ENCODE results near the genes BEND5, ELAVL4 and TTC39A.

DNA sequence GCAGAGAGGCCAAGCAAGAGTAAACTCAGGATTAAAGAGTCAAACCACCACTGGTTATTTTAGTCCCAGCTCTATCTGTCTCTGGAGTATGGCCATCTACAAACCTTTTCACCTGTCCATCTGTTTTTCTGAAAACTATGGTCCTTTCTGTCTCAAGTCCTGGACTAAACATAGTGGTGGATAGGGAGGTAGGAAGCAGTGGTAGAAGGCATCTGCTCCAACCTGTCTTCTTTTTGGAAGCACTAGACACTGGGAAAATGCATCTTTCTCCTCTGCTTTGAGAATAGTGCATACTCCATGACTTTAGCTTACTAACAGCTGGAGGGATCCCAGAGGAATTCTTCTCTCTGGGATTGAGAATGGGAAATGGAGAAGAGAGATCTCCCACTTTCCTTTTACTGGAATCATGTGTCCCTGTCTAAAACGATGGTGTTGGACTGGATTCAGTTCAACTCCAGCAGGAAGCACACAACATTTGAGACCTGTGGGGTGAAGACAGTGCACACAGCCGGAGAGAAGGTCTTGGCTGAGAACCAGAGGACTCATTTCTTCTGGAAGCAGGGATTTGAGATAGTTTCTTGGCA is 58.8 kb downstream of the TRABD2B start:
- PRO-cap = no peak
- RRBS = no CpG with 5 or more reads among the region's 2 CpGs

GRCh38 chr1:47992527-47993068 is 4.6 kb downstream of the TRABD2B start:
- PRO-cap = no peak
- RRBS = no CpG with 5 or more reads among the region's 16 CpGs

- PRO-cap = no peak
- RRBS = no CpG with 5 or more reads among the region's 5 CpGs
Measured at GRCh38 chr1:48049715-48050256, 52.6 kb upstream of the TRABD2B start.

DNA sequence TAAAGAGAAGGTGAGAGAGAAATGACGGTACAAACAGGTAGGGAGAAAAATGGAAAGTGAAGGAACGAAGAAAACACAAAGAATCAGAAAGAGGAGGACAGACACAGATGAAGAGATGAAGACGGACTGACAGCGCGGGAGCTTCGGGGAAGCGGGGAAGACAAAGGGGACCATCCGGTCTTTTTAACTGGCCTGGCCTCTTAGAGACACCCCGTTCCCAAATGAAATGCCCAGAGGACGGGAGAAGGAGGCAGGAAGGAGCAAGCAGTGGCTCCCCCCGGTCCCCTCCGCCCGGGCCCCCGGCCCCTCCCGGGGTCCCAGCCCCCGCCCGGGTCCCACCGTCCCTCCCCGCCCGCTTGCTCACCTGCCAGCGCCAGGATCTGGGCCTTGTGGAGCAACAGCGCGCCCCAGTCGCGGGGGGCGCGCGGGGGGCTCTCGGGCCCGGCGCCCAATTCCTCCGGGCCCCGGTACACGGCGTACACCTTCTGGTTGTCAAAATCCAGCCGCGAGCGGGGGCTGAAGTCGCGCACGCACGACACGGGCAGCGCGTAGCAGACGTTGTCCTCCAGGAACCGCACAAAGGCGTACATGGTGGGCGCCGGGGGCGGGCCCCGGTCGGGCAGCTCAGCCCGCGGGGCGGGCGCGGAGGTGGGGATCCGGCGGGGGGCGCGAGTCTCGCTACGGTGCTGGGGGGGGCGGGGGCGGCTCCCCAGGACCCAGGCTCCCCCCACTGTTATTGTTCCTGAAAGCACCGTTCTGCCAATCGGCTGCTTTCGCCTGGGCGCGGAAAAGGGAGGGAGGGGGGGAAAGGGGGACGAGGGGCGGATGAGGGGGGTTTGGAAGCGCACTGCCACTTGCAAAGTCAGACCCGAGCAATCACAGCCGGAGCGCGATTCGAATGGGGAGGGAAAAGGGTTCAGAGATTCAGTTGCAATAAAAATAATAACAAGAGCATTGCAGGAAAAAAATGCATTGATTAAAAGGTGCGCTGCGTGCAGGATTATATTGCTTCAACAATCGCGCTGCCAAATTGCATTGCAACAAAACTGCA is at the start of gene BEND5:
TSS of gene BEND5 (minus strand) at position 650 of the 1,051 bp plus-strand sequence.
- PRO-cap = no peak
- RRBS = 91% methylated on average over 10 of the region's 83 CpGs

- PRO-cap = no peak
- RRBS = no CpG with 5 or more reads among the region's 1 CpG
Measured at GRCh38 chr1:50097445-50097817, 11.3 kb upstream of the ELAVL4 start.

DNA sequence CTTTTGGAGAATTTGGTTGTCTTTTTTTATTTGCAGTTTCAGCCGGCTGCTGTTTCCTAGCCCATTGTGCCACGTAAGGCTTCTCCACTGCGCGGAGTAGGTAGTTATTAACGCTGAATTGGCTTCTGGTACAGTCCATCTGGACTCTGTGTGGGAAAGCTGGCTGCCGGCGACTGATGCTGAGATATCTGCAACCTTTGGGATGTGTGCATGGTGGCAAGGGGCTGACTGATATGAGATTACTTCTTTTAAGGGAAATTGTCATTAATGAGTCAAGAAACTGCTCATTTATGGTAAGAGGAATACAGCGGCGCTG is 2.7 kb upstream of the ELAVL4 start:
- PRO-cap = no peak
- RRBS = no CpG with 5 or more reads among the region's 9 CpGs

- PRO-cap = no peak
- RRBS = no CpG with 5 or more reads among the region's 12 CpGs
Measured at GRCh38 chr1:50108363-50109118, at the start of gene ELAVL4. Gene ELAVL4, plus strand, starts transcription at chr1:50108920.

- PRO-cap = no peak
- RRBS = 23% methylated on average over 17 of the region's 57 CpGs
Measured at GRCh38 chr1:50332752-50333397, 90.4 kb downstream of the DMRTA2 start.

- PRO-cap = no peak
- RRBS = no CpG with 5 or more reads among the region's 2 CpGs
Measured at GRCh38 chr1:50525305-50525678, 102.0 kb upstream of the DMRTA2 start.

- PRO-cap = no peak
- RRBS = no CpG with 5 or more reads among the region's 3 CpGs
Measured at GRCh38 chr1:50960492-50960640, 299 bp upstream of the FAF1 start.

GRCh38 chr1:50970336-50970615 is 231 bp downstream of the CDKN2C start:
- PRO-cap = no peak
- RRBS = no CpG with 5 or more reads among the region's 9 CpGs

DNA sequence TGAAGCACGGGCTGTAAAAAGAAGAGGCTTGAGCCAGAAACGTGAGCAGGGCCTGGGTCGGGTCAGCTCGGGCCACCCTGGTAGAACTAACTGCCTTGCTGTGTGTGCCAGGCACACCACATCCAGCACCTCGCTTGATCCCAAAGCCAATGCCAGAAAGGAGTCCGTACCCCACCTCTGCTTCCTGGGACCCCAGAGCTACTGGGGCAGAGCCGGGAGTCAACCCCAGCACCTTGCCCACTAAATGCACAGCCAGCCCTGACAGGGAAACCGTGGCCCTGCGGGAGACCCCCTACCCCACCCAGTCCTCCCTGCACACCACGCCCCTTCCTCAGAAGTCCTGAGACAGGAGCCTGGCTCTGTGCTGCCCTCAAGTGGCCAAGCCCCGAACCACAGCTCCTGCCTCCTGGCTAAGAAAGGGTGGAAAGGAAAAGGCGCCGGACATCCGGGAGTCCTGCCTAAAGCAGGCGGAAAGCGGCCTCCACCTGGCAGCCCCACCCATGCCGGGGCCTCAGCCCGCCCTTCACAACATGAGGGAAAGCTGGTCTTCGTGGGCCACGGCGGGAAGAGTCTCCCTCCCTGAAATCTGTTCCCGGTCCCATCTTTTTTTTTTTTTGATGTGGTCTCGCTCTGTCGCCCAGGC is 33.6 kb downstream of the TTC39A start:
- PRO-cap = unidirectional peak, plus-strand start at position 407 of the sequence
- RRBS = 16% methylated on average over 7 of the region's 24 CpGs

GRCh38 chr1:51329963-51330893 is at the start of gene TTC39A:
Gene TTC39A, minus strand, starts transcription at chr1:51330562.
- PRO-cap = unidirectional peak, plus-strand start at chr1:51330327
- RRBS = 4% methylated on average over 59 of the region's 97 CpGs

DNA sequence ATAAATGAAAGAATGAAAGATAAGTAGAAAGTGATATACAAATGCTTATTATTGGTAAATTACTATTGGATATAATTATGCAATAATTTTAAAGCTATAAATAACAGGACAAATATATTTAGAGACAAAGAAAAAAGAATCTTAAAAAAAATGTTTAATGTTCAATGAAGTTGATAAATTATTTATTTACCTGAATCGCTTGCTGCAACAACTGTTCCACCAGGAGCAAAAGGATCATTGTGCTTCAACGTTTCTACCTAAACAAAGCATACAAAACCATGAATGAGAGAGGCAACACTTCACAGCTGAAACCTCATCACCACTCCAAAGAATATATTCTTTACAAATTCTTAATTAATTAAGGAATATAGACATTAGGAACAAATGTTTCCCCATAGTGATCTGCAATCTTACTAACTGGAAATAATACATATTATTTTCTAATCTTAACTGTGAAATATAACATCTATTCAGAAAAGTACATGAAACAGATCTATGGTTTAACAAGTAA is 63.9 kb upstream of the TTC39A start:
- PRO-cap = no peak
- RRBS = no CpG with 5 or more reads among the region's 2 CpGs

DNA sequence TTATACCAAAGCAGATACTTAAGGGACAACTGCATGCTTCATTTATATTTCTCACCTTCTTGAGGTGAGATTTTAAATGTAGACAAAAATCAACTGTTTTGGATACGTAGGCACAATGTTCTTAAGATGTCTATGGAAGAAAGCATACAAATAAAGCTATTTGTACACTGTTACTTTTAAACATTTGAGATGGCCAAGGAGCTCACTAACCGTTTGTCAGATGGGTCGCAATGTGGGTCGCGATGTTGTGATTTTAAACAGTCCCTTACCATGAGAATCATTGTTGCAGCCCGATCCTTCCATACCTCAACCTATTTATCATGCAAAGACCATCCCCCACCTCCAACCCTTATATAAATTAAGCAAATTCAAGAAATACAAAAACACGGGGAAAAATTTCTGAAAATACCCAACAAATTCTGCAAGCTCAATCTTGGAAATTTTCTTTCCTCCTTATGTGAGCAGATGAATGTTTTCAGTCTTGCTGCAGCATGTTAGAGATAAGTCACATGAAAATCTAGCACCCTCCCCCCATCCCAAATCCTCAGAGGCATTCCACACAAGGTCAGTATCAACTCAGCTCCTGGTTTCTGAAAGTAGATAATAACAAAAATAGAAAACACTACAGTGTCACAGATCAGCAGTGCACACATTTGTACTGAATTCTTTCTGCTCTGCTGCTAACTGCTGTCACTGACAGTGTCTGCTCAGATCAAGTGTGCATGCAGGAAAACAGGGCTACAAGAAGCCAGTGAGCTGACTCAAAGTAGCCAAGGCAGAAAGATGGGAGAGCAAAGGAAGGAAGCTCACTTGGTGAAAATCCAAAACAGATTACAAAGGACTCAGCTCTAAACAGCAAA is 92.9 kb upstream of the TTC39A start:
- PRO-cap = no peak
- RRBS = no CpG with 5 or more reads among the region's 7 CpGs

- PRO-cap = bidirectional peak, plus-strand start at chr1:52007447, minus-strand start at chr1:52007327
- RRBS = no CpG with 5 or more reads among the region's 6 CpGs
Measured at GRCh38 chr1:52007061-52007714, 16.7 kb upstream of the RAB3B start.

- PRO-cap = no peak
- RRBS = no CpG with 5 or more reads among the region's 2 CpGs
Measured at GRCh38 chr1:52184900-52185158, 42.9 kb downstream of the ZFYVE9 start.

- PRO-cap = no peak
- RRBS = no CpG with 5 or more reads among the region's 4 CpGs
Measured at GRCh38 chr1:52243140-52244199, 101.6 kb downstream of the ZFYVE9 start.

DNA sequence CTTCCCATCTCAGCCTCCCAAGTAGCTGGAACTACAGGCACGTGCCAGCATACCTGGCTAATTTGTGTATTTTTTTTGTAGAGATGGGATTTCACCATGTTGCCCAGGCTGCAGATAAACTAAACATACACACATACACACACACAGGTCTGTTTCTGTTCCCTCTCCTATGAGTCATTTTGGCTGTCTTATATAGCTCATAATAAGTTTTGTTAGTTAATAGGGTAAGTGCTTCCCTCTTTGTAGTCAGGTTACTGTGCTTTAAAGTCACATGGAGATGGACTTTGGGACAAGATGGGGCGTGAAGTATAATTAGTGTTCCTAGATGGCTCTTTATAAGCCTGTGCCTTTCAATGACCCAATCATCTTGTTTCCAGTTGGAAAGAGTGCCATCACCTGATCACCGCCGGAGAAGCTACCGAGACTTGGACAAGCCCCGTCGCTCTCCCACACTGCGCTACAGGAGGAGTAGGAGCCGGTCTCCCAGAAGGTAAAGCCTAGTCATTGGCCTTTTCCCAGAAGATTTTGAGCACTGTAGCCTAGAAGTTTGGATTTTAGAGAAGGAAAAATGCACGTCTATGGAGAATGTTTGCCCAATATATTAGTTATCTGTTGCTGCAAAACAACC is 9.2 kb downstream of the PRPF38A start:
- PRO-cap = no peak
- RRBS = 97% methylated on average over 2 of the region's 10 CpGs

DNA sequence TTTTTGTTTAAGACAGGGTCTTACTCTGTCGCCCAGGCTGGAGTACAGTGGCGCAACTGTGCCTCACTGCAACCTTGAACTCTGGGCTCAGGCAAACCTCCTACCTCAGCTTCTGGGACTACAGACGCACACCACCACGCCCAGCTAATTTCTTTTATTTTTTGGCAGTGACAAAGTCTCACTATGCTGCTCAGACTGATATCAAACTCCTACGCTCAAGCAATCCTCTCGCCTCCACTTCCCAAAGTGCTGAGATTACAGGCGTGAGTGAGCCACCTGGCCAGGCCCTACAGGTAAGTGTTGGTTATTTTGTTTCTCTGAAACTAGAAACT is 2.4 kb downstream of the TUT4 start:
- PRO-cap = no peak
- RRBS = no CpG with 5 or more reads among the region's 7 CpGs